Glomerular endothelial cell (primary cell): ENCODE measurements around a stretch of chr2.

- RAMPAGE, long total RNA, result no peak
These were observed 9.8 kb downstream of the NR4A2 start for GRCh38 chr2:156322638-156323253.

DNA sequence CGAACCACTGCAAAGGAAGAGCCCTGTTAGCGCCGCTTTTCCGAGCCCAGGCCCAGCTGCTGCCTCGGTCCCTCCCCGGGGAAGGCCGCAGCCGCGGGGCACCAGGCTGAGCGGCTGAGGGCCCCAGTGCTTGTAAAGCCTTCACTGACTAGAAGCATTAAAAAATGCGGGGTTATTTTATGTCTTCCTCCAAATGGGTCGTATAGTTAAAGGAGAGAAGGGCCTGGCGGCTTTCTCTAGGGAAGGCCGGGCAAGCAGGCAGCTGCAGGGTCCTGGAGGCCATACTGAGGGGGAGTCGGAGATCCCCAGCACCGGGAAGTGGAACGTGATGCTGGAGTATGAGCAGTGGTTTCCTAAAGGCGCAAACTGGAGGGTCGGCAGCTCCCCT is 4.5 kb downstream of the NR4A2 start:
- RAMPAGE, long total RNA, result no peak

GRCh38 chr2:156334962-156335315 is 2.4 kb upstream of the NR4A2 start:
- RAMPAGE, long total RNA, result no peak

GRCh38 chr2:156342110-156342816 is 9.7 kb upstream of the NR4A2 start:
- RAMPAGE, long total RNA, result no peak

GRCh38 chr2:156434692-156435131 is 1.5 kb upstream of the GPD2 start:
- RAMPAGE, long total RNA, result no peak

- RAMPAGE, long total RNA, result no peak
These were observed 201.3 kb upstream of the GALNT5 start for GRCh38 chr2:157056121-157056687.

GRCh38 chr2:157411432-157411995 is 32.4 kb downstream of the CYTIP start:
- RAMPAGE, long total RNA, result no peak

GRCh38 chr2:157468709-157469269 is 24.9 kb upstream of the CYTIP start:
- RAMPAGE, long total RNA, result no peak

DNA sequence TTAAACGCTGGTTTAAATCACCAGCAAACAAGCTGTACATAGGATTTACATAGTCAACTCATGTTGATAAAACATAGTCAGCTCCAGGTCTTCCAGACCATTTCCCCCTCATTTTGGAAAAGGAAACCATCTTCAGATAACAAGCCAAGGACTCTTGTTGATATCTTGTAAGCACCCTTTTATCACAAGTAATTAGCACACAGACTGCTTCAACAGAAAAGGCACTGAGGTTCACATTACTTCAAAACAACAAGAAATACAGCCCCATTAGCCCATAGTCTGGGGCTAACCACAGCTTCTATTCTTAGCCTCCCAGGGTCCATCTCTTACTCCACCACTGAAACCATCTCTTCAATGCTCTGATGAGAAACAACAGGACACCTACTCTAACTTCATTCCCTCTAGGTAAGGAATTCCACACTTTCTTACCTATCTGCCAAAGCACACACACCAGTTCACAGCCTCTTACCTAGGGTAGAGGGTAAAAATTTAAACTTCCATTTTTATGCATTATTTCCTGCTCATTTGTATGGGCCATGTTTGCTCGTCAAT is 26.4 kb upstream of the CYTIP start:
- RAMPAGE, long total RNA, result no peak

GRCh38 chr2:158042987-158043628 is 58.6 kb upstream of the UPP2 start:
- RAMPAGE, long total RNA, result no peak

DNA sequence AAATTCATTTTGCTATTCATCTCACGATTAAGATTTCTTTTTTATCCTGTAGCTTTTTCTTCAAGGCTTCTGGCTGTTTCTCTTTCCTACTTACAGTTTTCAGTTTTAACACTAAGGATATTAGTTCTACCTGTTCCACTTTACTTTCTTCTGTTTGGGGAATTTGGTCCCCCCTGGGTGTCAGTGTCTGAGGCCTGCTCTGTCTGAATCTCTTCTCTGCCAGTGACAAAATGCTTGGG is 62.4 kb downstream of the PKP4 start:
- RAMPAGE, long total RNA, result no peak

DNA sequence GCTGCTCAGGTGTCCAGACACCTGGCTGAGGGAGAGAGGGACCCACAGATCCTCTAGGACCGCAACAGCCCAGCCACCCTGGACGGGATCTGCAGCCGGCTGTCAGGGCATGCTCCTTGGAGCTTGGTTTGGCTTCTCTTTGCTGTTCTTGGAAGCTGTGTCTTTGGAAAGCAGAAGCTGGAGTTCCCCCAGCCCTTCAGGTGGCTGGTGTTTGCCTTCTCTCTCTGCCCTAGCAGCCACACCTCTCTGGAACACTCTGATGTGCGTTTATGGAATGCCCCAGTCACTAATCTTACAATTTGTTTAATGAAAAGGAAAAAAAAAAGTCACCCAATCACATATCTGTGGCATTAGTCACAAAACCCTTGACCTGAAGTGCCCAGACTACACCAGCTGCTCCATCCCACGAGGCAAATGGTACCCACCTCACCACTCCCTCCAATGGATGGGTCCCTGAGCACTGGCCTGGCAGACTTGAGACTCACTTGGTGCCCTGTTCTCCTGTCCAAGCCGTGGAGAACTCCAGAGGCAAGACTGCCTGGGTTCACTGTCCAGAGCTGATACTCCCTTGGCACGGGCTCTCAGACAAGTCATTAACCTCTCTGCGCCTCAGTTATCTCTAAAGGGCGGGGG is 70.2 kb upstream of the DAPL1 start:
- RAMPAGE, long total RNA, result no peak

GRCh38 chr2:158868361-158868937 is 73.3 kb downstream of the DAPL1 start:
- RAMPAGE, long total RNA, result no peak

GRCh38 chr2:159042025-159042667 is 73.7 kb downstream of the TANC1 start:
- RAMPAGE, long total RNA, result no peak

GRCh38 chr2:159119379-159120291 is 151.2 kb downstream of the TANC1 start:
- RAMPAGE, long total RNA, result no peak

DNA sequence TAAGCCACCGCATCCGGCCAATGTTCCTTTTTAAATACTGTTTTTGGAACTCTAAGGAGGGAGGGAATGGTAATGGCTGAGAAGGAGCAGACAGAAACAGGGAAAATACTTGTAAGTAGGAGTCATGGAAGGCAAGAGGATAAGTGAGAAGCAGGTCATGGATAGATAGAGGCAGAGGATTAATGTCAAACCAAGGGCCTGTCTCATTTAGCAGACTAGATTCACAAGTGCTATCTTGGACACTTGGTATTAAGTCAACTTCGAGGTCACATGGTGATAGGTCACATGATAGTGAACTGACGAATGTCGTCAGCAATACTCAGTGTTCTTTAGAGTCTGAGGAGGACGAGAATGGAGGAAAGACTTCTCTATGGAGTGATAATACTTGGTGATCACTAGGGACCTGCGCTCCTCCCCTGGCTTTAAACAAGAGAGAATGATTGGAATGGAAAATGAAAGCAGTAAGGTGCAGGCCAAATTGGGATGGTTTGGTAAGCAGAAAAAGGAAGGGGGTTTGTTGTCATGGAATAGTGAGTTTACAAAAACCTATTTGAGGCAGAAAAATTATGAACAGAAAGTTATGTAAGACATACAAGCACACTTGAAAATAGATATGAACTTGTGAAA is 141.7 kb downstream of the WDSUB1 start:
- RAMPAGE, long total RNA, result no peak

DNA sequence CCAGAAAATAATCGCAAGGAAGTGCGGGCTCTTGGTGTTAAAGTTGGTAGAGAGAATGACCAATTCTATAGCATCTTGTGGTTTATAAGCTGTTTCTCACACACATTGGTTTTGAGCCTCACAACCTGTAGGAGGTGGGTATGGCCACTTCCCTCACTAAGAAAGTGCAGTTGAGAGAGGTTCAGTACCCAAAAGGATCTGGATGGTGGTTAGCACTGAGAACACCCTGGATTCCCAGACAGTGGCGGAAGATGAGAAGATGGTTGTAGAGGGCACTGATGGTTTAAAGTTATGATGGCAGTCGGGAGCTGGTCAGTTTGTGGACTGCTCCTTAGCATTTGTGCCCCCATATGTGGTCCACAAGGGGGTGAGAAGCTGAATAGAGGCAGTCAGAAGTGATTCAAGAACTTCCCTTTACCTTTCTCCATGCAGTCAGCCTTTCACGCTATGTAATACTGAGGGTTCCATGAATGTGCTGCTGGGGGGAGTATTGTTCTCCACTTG is 141.1 kb downstream of the WDSUB1 start:
- RAMPAGE, long total RNA, result no peak

GRCh38 chr2:159167391-159167931 is 119.0 kb downstream of the WDSUB1 start:
- RAMPAGE, long total RNA, result no peak

DNA sequence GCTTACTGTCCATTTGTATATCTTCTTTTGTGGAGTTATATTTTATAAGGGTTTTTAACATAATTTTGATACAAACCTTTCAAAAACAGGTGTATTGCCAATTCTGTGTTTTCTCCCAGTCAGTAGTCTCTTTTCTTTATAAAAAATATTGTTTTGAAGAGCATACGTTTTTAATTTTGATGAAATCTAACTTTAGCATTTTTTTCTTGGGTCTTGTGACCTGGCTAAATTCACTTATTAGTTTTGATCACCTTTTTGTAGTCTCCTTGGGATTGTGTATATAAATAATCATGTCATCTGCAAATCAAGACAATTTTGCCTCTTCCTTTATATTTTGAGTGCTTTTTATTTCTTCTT is 22.0 kb upstream of the WDSUB1 start:
- RAMPAGE, long total RNA, result no peak

DNA sequence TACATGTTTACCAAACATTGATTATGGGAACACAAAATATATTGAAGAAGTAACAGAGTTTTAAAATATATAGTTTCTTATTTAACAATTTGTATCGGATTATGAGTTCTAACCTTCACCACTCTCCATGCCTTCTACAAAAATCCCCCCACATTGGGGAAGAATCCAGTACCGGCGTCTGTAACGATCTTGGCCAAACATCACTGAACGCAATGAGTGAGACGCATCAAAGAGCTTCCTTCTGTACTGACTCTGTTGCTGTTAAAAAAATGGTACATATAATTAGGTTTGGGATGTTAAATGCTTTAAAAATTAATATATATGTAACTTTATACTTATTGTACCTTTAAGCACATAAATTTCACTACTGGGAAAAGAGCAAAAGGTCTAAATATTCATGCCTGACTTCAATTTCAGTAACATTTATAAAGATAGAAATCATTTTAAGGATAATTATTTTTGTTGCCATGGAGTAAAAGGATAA is 86.5 kb upstream of the WDSUB1 start:
- RAMPAGE, long total RNA, result no peak